Metastatic Breast Carcinoma in the Ovary (tissue), 3 donors: Measurements from ENCODE around the gene LRRC4C.

DNA sequence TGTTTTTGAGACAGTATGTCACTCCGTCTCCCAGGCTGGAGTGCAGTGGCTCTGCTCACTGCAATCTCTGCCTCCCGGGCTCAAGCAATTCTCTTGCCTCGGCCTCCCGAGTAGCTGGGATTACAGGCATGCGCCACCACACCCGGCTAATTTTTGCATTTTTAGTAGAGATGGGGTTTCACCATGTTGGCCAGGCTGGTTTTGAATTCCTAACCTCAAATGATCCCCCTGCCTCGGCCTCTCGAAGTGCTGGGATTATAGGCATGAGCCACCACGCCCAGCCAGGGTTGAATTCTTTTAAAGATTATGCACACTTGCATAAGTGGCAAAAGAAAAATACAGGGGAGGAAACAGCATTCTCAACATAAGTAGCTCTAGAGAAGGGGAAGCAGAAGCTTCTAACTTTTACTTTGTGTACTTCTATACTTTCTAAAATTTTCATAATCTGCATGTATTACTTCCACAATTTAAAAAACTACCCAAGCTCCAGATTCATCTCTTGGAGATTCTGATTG lies 108.1 kb downstream of the SLC1A2 start:
- PRO-cap, 3 experiments: no peak in any of the 3 experiments

- PRO-cap, 3 experiments: no peak in any of the 3 experiments
These were observed 106.1 kb downstream of the SLC1A2 start for GRCh38 chr11:35313110-35313809.

DNA sequence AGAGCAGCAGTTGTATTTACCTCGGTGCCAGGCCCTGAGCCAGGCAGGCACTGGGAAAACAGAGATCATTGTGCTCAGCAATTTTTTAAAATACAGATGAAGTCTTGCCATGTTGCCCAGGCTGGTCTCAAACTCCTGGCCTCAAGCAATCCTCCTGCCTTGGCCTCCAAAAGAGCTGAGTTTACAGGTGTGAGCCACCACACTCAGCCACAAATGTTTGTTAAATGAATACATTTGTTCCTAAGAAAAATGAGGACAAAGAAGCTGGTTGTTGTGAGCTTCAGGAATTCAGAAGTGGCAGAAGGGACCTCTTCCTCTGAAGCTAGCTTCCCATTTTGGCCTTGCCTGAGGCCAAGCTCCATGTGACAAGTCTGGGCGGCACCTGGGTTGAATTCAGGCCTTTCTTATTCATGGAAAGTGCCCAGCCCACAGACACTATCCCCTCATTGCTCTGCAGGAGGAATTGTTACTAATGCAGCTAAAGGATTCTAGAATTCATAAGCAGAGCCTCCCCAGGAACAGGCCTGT lies 71.6 kb downstream of the SLC1A2 start:
- PRO-cap, 3 experiments: no peak in any of the 3 experiments

- PRO-cap, 3 experiments: no peak in any of the 3 experiments
These were observed 59.9 kb downstream of the SLC1A2 start for GRCh38 chr11:35359304-35359937.

GRCh38 chr11:35390845-35391705 lies 28.3 kb downstream of the SLC1A2 start:
- PRO-cap, 3 experiments: peak in 2 of 3 experiments; most common plus-strand start chr11:35391606 (in 2); most common minus-strand start chr11:35391067 (in 1)

DNA sequence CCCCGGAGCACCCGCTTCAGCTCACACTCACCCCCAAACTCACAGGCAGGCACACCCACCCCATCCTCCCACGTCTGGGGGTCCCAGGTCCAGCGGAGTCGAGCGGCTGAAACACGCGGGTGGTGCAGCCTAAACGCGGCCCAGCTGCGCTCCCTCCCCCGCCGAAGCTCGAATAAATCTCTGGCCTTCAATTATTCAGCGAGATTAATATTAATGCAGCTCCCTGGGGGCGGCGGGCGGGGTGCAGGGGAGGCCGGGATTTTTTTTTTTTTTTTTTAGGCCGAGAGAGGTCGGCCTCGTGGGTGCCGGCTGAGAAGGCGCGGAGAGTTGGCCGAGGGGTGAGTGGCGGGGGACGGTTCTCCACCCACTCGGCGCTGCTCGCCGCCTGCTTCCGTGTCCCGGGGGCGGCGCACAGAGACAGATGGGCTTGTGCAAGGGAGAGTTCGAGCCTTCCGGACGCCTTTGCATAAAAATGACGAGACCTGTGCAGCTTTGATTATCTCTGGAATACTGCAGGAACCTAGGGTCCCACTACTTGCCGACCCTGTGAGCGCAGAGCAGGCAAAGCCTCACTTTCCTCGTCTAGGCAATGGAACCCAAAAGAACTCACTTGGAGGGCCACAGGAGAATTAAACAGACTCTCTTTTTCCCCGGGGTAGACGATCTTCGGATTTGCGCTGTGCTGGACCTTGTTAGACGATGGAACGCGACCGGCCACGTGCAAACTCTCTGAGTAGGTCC lies 689 bp upstream of the SLC1A2 start:
- PRO-cap, 3 experiments: no peak in any of the 3 experiments

DNA sequence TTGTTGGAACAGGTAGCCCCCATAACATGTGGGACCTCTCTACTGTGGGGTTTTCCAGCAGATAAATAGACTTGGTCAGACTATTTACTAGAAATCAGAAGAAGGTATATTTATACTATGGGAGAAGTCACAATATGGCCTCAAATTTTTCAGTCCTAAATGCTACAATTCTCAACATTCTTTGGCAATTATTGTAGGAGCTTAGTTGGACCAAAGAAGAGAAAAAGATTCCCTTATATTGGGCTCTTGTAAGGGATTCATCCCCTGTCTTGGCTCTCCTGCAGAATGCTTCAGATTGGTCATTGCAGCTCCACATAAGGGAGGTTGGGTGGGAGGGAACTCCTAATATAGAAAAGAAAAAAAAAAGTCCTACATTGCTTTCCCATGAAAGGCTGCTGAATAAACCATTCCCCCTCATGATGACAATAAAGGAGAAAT lies 4.7 kb upstream of the SLC1A2 start:
- PRO-cap, 3 experiments: no peak in any of the 3 experiments

- PRO-cap, 3 experiments: no peak in any of the 3 experiments
These were observed 12.6 kb upstream of the FJX1 start for GRCh38 chr11:35605542-35606100.

DNA sequence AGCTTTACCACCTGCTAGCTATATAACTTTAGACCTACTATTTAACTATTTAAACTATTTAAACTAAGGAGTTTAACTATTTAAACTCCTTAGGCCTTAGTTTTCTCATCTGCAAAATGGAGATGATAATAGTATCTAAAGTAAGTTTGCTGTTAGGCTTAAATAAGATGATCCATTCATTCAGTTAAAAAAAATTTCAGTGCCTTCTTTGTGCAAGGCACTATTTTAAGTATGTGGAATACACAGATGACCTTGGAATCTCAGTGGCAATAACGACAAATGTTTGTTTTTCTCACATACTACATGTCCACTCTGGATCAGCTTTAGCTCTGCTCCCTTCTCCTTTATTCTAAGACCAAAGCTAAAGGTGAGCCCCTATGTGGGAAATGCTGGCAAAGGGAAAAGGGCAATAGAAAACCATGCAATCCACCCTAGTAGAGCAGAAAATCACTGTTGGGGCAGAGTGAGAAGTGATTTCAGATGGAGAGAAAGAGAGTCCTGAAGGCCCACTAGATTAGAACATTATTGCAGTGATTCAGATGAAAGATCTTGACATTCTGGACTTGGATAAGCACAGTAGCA lies 100.3 kb downstream of the TRIM44 start:
- PRO-cap, 3 experiments: no peak in any of the 3 experiments

- PRO-cap, 3 experiments: no peak in any of the 3 experiments
These were observed 113.6 kb downstream of the LDLRAD3 start for GRCh38 chr11:36057200-36058068.

- PRO-cap, 3 experiments: no peak in any of the 3 experiments
These were observed 79.2 kb downstream of the PRR5L start for GRCh38 chr11:36375150-36375844.

DNA sequence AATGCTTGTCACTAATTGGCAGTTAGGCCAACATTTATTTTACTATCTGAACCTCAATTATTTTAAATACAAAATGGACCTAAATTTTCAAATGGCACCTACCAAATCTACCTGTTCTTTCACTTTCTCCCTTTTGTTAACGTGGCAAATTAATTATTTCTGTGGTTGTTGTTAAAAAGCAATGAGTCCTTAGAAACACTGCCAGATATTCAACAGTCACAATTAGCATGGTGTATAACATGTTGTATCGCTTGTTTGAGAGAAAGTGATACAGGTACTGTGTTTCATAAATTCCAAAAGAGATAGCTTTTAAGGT lies 2274.2 kb upstream of the RAG2 start:
- PRO-cap, 3 experiments: no peak in any of the 3 experiments

DNA sequence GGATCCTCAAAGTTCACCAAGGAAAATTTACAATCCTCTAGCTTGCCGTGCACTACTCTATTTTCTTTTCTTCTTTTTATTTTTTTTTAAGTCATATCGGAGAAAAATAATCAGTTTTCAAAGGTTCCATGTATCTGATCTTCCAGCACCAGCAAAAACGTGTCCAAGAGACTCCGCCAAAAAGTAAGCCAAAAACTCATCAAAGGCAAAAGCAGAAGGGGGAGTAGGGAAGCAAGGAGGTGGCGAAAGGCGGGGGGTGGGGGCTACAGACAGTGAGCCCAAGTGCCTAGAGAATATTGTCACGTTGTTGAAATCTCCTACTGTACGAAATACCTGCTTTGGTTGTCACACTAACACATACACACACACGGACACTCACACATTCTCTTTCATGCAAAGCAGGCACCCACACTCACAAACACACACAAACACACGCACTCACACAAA lies at the start of gene LRRC4C:
Gene LRRC4C, minus strand, starts transcription at position 213 of the 447 bp plus-strand sequence.
- PRO-cap, 3 experiments: no peak in any of the 3 experiments

DNA sequence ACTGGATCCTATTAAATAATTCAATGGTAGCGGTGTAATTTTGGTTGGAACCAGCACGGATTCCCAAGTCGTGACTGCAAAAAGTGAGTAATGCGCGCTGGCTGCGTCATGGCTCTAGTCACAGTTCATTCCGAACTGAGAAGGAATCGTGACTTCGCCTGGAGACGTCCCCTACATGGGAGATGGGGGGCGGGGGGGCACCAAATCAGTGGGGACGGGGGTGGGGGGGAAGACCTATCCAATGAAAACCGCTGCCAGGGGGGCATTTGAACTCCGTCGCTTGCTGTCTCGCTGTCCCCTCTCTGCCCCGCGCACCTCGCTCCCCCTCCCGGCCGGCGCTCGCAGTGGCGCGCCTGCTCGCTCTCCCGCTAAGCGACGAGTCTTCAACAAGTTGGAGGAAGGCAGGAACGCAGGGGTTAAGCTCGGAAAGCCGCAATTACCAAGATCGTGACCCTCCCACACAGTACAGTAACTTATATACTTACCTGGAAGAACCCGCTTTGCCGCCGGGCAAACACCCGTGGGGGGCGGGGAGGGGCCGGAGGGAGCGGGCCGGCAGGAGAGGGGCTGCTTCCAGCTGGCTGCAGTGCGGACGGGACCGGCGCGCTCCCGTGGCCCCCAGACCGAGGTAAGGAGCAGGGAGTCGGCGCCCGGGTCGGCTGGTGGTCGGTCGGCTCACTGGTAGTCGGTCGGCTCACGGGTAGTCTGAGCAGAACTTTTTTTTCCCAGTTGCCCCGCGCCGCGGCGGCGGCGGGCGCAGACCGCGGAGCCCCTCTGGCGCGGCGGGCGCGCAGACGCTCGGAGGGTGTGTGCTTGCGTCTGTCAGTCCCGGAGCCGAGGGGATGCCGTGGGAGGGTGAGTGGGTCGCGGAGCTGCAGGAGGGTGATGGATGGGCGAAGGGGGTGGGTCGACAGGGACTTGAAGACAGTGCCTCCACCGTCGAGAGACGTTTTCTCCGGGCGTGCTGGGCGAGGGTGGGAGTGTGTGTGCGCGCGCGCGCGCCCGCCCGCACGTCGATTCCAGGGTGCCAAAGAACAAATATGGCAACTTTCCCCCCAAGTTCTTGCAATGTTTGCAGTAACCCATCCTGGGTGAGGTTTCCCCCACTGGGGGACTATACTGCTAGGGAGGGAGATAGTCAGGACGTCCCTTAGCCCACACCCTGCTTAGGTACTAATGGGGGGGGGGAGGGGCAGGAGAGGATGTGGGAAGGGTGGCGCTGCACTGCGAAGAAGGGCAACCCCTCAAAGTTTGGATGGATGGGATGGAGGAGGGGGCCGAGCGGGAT lies 101.2 kb upstream of the HSD17B12 start:
- PRO-cap, 3 experiments: no peak in any of the 3 experiments

GRCh38 chr11:43681469-43681677 lies 835 bp downstream of the HSD17B12 start:
- PRO-cap, 3 experiments: no peak in any of the 3 experiments

DNA sequence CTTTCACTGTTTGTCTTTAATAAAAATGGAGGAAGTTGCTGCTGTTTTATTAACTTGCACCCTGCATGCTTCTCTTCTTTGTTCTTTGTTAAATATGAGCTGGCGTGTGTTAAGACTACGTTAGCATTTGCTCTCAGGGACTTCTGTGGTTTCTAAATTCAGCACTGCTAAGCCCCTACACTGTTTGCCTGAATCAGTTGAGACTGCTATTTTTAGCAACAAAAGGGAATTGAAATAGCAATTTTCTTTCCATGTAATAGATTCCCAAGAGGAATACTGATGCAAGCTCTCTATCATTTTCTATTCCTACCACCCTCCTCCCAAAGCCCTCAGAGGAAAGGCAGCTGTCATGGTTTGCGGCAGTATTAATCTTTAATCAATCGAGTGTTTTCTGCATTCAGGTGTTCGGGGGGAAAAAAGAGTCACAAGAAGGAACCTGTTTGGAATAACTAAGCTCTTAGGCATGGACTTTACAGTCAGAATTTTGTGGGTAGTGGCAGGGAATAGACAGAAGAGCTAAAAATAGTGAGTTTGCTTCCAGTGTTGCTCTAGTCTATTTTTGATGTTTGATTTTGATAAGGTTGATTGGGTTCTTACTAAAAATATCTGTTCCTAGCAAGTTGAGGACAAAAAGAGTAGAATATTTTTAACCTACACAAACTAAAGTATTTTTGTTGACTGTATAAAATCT lies 56.3 kb downstream of the HSD17B12 start:
- PRO-cap, 3 experiments: no peak in any of the 3 experiments

GRCh38 chr11:43738712-43739208 lies 58.2 kb downstream of the HSD17B12 start:
- PRO-cap, 3 experiments: no peak in any of the 3 experiments

DNA sequence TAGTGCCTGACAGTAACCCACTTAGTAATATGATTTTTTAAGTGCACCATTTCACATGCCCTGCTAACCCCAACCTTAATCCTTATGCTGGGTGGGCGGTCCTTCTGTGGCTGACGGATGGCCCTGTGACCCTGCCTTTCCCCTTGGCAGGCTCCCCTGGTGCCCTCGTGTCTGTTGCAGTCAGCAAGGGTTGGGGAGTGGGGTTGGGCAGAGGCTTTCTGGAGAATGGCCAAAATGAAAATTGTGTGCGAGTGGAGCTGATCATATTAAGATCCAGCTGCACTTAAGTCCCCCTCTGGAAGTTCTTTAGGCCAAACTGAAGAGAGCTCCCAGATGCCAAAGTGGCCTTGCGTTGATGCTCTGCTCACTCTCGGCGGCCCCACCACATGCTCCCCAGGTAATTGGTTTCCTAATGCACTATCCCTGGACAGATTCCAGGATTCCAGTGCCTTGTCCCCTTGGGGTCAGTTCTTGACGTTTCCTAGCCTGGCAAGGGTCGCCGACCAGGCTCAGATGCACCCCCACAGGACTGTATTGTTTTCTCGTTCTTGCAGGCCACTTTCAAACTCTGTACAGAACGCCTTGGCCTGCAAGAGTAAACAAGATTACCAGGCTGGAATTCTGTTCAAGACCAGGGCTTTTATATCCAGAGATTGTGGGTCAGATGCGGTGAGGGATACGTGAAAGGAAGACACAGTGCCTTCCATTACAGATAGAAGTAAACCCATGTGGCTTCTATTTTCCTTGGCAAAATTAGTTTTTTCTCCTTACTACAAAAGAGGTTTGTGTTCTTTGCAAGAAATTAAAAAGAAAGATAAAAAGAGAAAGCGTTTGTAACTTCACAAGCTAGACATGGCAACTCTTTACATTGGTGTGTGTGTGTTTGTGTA lies 16.3 kb upstream of the C11orf96 start:
- PRO-cap, 3 experiments: no peak in any of the 3 experiments

- PRO-cap, 3 experiments: no peak in any of the 3 experiments
These were observed 29.9 kb upstream of the ACCSL start for GRCh38 chr11:44017739-44018392.

- PRO-cap, 3 experiments: no peak in any of the 3 experiments
These were observed 4.4 kb downstream of the ALX4 start for GRCh38 chr11:44305359-44306050.